ENCODE measurements around a stretch of chr2.

DNA sequence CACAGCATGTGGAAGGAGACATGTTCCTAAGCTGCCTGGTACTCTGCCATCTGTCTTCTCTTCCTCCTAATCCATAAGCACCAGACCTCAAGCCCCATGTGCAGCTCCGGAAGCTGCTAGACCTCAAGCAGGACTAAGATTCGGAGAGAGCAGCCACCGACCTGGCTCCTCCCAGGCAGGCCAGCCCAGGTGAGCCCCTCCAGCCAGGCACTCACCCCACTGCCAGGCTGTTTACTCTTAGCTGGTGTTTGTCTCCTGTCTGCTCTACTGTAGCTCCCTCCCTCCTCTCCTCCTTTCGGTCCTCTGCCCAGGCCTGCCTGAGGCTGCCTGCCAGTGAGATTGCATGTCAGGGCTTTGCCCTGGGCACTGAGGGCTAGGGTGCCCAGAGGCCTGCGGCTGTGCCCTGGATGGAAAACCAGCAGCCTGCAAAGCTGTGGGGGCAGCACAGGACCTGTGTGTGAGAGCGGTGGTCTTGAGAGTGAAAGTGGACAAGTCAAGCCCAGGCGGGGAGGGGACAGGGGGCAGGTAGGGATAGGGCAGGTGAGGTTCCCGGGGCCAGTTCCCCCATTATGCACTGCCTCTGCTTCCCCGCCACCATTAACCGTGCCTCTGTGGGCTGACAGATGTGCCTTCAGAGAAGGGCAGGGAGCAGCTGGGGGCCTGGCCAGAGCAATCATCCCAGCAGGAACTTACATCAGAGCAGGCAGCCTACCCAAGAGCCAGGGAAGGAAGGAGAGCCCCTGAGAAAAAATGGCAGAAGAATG lies 53.5 kb downstream of the BCL11A start:
- PRO-cap, result no peak

DNA sequence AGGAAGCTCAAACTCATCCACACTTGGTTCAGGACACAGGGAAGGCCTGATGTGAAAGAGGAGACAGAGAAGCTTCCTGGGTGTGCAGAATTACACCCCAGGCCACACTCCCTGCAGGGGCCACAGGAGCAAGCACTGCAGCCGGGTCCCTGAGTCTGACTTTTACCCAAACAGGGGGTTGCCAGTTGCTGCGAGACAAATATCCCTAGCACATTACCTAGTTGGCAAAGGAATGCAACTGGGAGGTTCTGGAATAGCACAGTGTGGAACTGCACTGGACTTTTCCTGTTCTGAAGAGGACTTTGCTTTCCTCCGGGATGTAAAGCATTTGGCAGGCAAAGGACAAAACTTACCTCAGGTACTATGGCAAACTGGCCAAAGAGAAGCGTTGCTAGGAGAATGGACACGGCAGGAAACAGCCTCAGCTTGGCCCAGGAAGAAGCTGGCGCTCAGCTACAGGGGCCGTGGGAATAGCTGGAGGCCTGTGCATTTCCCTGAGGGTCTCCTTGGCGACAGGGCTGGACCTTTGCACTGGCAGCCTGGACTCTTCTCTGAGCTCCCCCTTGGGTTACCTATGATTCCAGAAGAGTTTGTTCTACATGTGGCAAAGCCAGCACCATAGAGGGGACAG lies 45.1 kb downstream of the BCL11A start:
- PRO-cap, result no peak

GRCh38 chr2:60516335-60516766 lies 37.1 kb downstream of the BCL11A start:
- PRO-cap, result no peak

DNA sequence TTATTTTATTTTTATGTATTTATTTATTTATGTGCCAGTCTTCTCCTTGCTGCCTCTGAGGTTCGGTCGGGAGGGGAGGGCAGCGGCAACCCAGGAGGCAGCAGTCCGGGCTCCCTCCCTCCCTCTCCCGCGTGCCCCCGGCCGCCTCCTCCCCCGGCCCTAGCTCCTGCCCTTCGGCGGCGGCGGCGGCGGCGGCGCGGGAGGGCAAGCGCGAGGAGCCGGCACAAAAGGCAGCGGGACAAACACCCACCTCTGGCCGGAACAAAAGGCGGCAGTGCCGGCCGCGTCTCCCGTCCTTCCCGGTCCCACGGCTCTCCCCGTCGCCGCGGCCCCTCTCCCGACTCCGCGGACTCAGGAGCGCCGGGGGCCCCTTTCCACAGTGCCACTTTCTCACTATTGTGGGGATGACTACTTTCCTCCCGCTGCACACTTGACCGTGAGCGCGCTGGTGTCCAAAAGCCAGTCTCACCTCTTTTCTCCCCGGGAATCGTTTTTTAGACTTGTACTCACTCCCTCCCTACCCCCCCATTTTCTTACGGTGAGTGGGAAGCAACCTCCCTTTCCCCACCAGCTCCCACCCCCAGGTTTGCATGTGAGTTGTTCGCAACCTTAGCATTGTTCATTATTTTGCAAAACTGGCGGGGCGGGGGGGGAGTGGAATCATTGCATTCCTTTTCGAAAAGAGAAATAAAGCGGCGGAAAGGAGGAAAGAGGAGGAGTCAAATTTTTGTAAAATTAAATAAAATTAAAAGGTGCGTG lies 1.0 kb downstream of the BCL11A start:
- PRO-cap, result no peak

DNA sequence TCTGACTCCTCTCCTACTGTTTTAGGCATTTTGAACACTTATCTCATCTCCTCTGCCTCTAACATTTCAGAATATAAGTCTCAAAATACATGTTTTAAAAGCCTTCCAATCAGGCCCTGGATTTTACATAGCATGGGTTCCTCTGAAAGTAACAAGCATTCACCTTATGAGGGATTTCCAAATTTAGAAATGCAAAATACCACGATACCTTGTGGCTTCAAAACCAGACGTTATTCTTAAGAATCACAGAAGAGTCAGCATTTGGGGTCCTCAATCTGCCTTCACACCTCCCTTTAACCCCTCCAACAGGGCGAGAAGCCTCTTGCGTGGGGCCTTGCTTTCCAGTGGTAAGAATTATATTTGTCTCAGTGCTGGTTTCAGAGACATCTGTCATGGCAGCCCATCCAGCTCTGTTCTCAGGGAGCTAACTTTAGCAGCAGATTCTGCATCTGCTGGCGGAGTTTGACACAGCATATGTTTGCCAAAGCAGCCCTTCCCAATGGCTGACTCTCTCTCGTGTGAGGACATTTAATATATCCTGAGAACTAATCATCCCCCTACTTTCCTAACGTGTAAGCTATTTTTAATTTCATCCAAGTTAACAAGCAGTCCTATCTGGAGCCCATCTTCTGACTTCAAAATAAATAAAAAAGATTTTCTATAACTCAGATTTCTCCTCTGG lies 91.4 kb upstream of the BCL11A start:
- PRO-cap, result no peak

DNA sequence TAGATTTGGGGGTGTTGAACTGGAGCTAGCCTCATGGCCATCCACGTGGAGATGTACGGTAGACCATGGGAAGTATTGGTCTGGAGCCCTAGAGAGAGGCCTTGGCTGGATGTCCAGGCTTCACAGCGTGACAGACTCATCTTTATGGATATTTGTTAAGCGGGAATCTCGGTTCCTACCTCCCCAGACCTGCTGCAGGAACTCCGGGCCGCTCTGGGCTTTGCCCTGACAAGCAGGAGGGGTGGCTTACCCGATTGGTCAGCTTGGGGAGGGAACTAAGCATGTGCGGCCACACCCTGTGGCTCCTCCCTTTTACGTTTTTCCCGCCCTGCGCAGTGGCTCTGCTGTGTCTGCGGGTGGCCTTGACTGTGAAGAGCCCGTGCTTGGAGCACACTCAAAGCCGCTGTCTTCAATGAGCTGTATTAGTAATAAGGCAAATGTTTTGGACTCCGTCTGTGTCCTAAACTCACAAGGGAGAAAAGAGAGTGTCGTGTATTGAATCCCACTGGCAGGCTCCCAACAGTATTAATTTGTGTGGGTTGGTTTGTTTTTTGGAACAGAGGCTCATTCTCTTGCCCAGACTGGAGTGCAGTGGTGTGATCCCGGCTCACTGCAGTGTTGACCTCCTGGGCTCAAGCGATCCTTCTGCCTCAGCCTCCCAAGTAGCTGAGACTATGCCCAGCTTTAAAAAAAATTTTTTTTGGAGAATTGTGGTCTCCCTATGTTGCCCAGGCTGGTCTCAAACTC lies 52.4 kb downstream of the PAPOLG start:
- PRO-cap, result no peak

GRCh38 chr2:60926410-60927587 lies 45.4 kb downstream of the REL start:
- PRO-cap, result no peak

- PRO-cap, result no peak
Measured at GRCh38 chr2:60957582-60958164, 59.8 kb upstream of the PEX13 start.

DNA sequence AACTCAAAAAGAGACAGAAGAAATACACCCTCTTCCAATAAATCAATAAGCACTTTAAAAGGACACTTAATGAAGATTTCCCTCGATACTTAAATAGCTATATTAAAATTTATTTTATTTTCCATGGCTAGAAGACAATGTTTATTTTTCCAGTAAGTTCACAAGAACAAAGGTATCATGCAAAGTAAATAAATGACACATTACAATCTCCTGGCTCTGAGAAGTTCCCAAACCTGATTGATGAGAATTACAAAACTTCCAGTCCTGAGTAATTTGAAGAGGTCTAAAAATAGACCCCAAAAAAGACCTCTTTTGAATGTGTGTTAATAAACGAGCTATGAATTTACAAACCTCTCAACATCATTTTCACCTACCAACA lies 1.6 kb upstream of the PEX13 start:
- PRO-cap, result no peak

DNA sequence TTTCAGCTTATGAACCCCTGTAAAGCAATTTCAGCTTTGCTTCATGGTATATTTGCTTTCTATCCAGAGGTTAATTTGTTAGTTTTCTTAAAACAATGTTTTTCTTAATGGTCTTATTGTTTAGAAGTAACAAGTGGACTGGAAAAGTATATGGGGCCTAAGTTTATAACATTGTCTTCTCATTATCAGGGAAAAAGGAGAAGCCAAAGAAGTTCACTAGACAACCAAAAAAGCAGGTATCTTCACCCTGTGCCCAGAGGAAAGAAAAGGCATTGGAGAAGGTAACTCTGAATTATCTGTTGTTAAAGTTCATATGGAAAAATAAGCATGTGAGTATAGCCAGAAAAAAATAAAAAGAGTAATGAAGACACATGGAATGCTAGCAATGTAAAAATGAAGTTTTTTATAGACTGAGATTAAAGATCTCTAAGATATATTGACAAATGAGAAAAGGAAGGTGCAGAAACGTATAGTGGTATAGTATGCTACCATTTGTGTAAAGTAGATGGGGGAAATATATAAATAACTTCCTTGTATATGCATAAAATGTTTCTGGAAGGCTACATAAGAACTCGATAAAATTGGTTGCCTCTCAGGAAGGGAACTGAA lies 46.1 kb upstream of the C2orf74 start:
- PRO-cap, result no peak

- PRO-cap, result no peak
Measured at GRCh38 chr2:61177600-61178175, 15.7 kb downstream of the C2orf74 start.

GRCh38 chr2:61179569-61180489 lies 17.8 kb downstream of the C2orf74 start:
- PRO-cap, result no peak

DNA sequence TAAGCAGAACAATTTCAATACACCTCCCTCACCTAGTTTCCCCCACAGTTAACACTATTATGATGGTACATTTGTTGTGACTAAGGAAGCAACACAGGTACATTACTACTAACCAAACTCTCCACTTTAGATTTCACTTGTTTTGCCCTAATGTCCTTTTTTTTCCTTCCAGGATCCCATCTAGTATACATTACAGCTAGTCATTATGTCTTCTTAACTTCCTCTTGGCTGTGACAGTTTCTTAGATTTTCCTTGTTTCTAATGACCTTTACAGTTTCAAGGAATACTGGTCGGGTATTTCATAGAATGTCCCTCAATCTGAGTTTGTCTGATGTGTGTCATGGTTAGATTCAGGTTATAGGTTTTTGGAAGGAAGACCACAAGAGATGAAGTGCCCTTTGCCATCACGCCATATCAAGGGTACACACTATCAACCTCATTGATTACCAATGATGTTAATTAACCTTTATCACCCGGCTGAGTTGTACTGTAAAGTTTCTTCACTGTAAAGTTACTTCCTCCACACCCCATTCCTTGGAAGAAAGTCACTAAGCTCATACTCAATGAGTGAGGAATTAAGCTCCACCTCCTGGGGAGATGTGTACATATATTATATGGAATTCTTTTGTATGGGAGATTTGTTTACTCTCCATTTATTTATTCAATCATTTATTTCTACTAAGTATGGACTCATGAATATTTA lies 56.6 kb downstream of the C2orf74 start:
- PRO-cap, result no peak

DNA sequence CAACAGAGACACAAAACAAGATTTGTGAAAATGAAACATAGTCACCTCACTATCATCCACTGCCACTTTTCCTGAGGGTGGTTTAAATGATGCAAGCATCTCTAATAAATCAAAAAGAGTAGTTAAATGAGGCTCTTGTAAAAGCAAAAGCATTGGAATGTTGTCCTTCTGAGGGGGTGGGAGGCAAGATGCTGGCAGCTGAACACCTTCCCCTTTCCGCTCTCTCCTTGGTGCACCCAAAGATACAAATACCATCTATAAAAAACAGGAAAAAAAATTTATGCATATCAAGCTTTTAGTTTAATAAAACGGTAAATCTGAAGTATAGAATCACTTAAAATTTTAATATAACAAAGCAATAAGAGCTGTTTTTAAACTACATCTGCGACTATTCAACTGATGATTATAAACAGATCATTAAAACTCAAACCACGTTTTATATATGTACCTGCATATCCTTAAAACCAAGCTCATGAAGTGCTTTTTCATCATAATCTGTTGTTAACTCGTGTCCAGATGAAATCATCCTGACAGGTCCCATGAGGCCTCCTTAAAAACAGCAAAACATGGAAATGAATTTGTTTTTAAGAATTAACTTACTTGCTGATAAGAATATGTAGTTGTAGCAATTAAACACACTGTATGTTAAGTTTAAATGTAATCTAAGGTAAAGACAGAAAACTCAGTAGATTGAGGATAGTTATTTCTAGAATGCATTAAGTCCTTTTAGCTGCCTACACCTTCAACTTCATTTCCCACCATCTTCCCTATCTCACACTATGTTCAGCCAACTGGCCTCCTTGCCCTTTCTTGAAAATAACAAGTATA lies 139.1 kb downstream of the C2orf74 start:
- PRO-cap, result no peak

DNA sequence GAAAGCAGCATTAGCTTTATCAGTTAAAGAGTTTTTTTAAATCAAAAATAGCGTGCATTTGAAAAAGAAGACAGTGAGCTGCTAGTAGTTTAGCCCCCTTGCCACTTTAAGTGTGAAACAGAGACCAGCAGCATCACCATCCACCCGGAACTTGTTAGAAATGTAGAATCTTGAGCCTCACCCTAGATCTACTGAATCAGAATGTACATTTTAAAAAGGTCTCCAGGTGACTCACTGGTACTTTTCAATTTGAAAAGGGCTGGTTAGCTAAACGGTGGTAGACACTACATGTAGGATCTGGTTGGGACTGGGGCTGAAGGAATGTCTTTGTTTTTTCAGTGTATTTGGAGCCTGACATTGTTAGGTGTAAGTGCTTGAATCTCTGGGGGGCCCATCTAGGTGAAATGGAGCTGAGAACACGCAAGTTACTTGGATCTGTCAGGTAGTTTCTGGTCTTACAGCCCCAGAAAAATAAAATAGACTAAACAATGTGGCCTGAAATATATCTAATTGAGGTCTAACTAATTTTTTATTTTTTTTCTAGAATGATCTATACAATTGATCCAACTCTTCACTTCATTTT lies 44.0 kb upstream of the XPO1 start:
- PRO-cap, result no peak

DNA sequence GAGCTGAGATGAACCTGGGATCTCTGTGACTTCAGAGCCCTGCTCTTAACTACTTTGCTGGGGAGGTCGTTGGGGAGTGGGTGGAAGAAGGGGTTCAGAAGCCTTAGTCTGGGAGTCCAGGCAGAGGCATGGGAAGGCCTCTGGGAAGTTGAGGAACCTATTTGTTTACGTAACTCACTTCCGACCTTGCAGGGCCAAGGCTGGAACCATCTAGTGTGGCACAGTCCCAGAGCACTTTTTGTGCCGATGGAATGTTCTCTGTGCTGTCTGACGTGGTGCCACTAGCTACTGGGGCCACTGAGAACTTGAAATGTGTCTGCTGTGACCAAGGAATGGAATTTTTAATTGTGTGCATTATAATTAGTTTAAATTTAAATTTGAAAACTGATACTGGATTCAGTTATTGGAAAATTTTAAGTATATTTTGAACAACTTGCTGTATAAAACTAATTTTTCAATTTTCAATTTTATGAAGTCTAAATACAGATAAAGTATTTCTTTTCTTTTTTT lies 139.6 kb downstream of the FAM161A start:
- PRO-cap, result no peak

DNA sequence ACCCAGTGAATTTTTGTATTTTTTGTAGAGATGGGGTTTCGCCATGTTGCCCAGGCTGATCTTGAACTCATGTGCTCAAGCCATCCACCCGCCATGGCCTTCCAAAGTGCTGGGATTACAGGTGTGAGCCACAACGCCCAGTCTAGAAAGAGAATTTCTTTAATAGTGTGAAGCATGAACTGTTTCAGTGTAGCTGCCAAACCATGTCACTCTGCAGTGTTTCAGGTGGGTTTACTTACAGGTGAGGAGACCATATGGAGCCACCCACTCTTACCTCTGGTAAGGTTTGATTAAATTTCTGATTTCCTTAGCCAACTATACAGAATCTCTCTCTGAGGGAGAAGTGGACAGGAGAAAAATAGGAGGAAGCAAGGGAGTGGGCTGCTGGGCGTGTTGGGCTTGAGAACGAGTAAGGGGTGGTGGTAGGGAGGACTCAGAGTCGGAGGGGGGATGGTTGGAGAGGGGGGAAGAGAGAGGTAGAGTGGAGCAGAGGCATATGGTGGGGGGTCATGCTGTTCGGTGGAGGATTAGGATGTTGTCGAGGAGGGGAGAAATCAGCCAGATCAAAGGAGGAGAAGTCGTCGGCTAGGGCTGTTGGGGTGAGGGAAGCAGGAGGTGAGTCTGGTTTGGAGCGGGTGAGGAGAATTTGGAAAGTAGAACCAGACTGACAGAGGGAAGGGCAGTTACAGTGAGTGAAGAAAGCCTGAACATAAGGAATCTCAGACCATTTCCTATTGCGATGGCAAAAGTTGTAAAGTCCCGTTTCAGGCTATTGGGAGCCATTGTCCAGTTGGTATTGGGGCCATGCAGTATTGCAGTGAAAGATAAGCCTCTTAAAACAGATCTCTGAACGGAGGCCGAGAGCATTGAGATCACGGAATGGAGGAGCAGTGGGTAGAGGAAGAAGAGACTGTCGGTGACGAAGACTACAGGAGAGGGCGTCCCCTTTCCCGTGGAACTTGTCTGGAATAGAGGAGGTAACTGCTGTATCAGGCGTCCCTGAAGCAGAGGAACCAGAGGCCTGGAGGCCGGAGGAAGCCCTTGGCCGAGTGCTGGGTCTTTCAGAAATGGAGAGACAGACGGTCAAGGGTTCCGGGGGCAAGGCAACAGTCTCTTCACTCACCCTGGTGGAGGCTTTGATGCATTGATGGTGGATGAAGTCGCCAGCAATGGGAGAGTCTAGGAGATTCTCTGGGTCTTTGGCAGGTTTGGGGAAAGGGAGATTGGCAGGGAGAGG lies 18.9 kb downstream of the COMMD1 start:
- PRO-cap, result no peak

- PRO-cap, result no peak
Measured at GRCh38 chr2:62222614-62223270, 26.8 kb downstream of the B3GNT2 start.

DNA sequence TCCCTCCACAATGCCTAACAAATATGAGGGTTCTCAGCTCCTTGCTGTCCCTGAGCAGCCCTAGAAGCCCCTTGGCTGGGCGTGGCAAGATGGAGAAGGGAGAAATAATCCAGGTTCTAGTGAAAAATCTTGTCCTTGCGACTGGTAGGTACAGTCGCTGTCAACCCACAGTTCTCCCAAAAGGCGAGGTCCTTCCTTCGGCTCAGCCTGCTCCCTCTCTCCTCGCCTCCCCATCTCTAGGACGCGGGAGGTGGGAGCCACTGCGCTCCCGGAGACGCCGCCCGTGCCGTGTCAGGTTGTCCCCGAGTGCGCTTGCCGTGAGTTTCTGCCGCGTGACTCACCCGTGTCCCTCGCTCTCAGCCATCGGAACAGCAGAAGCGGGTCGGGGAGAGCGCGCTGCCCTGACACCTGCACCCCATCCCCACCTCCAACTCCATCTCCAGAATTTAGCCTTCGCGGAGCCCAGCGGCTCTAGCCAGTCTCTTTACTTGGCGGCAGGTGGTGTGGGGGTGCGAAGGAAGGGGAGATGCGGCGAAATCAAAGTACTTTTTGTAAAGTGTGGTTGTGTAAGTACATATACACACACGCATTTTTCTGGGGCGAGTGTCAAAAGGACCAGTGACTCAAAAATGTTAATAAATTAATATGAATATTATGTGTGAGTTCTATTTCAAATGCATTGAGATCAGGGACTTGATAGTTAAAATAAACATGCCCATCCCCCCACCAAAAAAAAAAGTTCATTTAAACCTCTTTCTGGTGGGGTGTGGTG lies 65.1 kb upstream of the TMEM17 start:
- PRO-cap, result no peak

DNA sequence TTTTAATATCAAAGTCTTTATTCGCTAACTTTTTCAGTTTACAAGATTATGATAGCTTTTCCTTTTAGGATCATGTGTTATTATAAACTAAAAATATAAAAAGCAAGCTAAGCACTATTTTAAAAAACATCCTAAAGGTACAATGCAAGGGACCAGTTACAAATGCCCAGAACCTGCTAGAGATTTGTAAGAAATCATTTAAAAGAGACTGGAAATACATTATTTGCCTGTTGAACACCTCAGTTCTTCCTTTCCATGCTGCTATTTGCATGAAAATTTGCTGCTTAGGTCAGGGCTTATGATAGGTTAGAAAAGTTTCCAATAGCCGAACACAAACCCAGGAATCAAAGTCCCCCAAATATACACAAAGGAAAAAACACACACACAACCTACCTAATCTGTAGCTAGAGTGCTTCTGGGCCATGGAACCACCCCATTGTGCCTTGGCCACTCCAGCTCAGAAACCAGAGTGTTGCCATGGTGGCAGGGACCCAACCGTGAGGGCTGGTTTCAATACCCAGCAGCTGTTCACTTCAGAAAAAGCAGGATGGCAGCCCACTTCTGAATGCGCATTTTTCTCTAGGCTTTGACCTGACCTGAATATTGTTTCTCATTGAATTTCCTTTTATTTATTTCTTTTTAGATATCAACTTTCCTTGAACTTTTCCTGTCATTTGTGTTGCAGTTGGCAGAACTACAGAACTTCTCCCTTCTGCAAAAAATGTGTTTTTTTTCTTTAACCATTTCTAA lies 43.1 kb upstream of the EHBP1 start:
- PRO-cap, result no peak